Temporal lobe (tissue), 2 donors: Measurements from ENCODE around the gene TBCC.

GRCh38 chr6:42016854-42017691, 33.3 kb upstream of the TAF8 start:
- RAMPAGE, long total RNA, result no peak

DNA sequence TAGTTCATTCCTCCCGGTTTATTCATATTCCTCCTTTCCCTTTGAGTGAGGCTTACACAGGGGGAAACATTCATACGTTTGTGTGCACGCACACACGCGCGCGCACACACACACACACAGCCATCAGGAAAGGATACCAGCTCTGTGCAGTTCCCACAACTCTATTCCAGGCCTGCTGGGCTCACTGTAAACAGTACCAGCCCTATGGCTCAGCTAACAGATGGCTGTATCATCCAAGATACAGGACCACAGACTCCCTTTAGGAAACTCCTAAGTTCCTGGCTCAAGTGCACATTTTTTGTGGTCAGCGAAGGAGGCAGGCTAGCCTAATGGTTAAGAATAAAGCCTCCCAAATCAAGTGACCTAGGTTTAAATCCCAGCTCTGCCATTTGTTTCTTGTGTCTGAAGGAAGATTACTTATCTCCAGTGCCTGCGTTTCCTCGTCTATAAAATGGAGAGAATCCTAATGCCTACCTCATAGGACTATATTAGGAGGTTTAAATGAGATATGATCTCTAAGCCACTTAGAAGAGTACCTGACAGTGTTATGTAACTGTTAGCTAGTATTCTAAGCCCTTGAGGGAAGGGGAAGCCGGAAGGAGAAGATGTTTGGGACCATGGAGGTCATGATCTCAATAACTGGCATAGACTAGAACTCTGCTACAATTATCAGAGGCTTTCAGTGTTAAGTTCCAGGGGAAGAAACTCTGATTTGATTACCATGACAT, 3.6 kb upstream of the TAF8 start:
- RAMPAGE, long total RNA, result no peak

- RAMPAGE, long total RNA, result no peak
Observed at GRCh38 chr6:42099097-42099525, 43.3 kb downstream of the C6orf132 start.

GRCh38 chr6:42103935-42105255, 38.0 kb downstream of the C6orf132 start:
- RAMPAGE, long total RNA, result no peak

GRCh38 chr6:42278109-42278504, 60.4 kb upstream of the MRPS10 start:
- RAMPAGE, long total RNA, result no peak

GRCh38 chr6:42357764-42357963, 94.1 kb downstream of the TRERF1 start:
- RAMPAGE, long total RNA, result no peak

DNA sequence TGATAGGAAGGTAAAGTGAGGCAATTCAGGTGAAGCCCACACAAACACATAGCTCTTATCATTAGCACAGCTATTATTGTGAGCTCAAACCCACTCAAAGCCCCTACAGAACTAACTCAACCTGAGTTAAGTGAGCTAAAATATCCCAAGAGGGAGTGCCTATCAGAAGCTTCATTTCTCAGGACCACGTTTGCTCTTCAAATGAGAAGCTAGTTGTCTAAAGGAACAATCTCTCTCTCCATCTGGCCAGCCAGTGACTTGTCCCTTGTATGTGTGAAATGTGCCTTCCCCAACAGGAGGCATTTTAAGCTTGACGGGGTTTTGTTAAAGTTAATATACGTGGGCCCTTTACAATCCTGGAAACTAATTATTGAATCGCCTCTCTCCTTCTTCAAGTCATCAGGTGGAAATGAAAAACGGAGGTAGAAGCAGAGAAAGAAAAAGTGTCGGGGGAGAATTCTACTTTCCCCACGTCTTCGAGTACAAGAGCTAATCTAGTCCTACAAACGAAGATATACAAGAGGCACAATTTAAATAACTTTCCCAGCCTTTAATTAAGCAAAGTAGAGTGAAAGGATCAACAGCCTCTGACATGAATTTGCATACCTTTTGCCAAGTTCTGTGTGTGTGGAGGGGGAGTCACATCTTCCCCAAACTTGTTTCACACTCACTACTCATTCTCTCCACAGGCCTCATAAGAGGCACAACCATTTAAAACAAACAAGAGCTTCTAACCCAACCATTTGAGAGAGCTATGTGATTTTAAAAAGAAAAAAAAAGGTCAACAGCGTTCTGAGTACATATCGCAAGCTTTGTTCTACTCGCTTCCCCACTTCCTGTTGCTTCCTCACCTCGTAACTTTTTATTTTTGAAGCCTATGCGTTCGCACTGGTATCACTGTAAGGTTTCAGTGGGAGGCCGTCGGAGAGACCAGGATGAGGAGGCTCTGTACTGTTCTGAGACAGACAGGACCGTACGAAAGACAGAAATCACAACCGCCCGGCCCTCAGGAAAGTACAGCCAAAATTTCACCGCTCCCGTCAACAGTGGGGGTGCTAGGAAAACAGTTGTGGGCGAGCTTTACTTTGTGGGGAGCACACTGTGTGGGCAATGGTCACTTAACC, 61.7 kb downstream of the TRERF1 start:
- RAMPAGE, long total RNA, result no peak

DNA sequence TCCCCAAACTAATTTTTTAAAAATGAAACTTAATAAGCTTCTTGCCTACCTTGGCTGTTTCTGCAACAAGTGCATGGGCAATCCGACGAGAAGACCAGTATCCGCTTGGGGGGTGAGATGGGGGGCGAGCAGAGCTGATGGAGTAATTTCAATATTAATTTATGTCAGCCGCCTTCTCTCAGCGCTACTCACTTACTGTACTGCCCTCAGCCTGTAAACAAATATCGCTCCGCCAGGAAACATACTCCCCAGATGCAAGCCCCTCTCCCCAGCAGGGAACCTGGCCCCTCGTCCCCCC, 649 bp downstream of the TRERF1 start:
- RAMPAGE, long total RNA, result no peak

- RAMPAGE, long total RNA, result no peak
Observed at GRCh38 chr6:42452242-42452664, 527 bp upstream of the TRERF1 start.

- RAMPAGE, long total RNA, result no peak
Observed at GRCh38 chr6:42555813-42556025, 8.1 kb upstream of the UBR2 start.

- RAMPAGE, long total RNA, result no peak
Observed at GRCh38 chr6:42690822-42691330, 31.5 kb downstream of the PRPH2 start.

- RAMPAGE, long total RNA, result no peak
Observed at GRCh38 chr6:42727696-42728137, 5.3 kb upstream of the PRPH2 start.

GRCh38 chr6:42744364-42744864, 1.5 kb downstream of the TBCC start:
- RAMPAGE, long total RNA, result no peak

- RAMPAGE, long total RNA, result no peak
Observed at GRCh38 chr6:42744865-42745586, 877 bp downstream of the TBCC start.

DNA sequence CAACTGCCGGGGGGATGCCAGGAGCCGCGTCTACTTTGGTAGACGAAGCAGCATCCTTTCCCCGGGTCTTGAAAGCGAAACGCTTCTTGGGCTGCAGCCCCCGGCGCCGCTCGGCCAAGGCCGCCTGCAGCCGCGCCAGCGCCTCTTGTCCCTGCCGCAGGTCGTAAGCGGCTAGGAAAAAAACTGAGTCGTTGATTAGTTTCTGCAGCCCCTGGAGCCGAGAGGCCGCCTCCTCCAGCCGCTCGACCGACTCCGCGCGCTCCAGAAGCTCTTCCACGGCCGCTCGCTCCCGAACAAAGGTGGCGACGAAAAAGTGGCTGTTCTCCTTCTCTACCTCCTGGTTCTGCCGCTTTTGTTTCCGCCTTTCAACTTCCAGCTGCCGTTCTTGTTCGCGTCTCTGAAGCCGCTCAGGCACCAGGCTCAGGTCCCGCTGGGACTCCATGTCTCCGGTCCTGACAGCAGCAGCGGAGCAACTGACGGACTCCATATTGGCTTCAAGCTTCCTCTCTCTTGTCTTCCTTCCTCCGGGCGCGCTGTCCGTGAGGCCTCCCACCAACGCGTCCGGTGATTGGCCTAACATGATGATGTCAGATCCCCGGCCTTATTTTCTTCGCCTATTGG, at the start of gene TBCC:
Gene TBCC (minus strand): TSS at position 517 of the 621 bp plus-strand sequence.
- RAMPAGE, long total RNA, result start-site peak on the minus strand centred at position 504 of the sequence, 17 bp wide, 138 and 61 reads in 2 replicates

DNA sequence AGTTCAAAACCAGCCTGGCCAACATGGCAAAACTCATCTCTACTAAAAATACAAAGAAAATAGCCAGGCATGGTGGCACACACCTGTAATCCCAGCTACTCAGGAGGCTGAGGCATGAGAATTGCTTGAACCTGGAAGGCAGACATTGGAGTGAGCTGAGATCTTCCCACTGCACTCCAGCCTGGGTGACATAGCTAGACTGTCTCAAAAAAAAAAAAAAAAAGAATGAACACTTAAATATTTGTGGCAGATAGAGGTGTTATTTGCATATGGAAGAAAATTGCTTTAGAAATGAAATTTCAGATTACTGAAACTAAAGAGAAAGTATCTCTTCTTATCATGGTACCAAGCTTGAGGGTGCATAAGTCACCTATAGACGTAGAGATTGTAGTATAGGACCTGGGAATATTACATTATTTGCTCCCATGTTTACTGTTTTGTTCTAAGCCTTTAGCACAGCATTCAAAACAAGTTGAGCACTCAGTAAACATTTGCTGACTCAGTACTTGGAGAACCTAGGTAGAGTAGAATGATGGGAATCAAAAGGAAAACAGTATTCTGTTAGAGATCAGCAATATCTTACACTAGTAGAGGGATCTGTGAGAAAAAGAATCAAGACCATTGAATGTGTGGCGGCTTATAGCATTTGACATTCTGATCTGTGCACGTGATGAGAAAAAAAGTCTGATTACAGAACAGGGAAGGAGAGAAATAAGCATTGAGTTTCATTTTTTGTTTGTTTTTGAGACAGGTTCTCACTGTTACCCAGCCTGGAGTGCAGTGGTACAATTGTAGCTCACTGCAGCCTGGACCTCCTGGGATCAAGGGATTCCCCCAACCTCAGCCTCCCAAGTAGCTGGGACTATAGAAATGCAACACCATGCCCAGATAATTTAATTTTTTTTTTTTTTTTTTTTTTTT, 7.8 kb downstream of the BICRAL start:
- RAMPAGE, long total RNA, result no peak

DNA sequence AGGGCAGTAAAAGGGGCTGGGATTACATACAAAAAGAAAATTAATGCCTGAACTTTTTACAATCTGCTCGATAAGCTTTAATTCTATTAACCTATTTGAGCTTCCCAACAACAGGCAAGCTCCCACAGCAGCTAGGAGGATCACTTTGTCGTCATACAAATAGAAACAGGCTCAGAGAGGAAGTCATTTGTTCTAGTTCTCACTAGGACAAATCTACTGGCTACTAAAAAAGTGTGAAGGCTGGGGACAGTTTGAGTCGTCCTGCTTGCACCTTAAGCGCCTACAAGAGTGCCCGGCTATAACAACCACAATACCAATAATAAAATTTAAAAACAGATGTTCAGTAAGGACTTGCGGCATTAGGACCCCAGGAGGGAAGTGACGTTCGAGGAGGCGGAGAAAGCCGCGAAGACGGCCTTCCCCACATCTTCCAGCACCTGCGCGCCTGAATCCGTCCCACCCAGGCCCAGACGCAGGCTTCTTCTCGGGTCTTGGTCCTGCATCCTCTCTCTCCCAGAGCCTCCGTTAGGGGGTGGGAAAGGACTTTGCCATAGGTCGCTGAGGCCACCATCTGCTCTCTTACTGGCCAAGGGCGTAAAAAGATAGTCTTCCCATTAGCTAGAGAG, 439 bp upstream of the CNPY3 start:
- RAMPAGE, long total RNA, result start-site peak on the minus strand centred at position 510 of the sequence, 52 bp wide, 17 and 25 reads in 2 replicates

DNA sequence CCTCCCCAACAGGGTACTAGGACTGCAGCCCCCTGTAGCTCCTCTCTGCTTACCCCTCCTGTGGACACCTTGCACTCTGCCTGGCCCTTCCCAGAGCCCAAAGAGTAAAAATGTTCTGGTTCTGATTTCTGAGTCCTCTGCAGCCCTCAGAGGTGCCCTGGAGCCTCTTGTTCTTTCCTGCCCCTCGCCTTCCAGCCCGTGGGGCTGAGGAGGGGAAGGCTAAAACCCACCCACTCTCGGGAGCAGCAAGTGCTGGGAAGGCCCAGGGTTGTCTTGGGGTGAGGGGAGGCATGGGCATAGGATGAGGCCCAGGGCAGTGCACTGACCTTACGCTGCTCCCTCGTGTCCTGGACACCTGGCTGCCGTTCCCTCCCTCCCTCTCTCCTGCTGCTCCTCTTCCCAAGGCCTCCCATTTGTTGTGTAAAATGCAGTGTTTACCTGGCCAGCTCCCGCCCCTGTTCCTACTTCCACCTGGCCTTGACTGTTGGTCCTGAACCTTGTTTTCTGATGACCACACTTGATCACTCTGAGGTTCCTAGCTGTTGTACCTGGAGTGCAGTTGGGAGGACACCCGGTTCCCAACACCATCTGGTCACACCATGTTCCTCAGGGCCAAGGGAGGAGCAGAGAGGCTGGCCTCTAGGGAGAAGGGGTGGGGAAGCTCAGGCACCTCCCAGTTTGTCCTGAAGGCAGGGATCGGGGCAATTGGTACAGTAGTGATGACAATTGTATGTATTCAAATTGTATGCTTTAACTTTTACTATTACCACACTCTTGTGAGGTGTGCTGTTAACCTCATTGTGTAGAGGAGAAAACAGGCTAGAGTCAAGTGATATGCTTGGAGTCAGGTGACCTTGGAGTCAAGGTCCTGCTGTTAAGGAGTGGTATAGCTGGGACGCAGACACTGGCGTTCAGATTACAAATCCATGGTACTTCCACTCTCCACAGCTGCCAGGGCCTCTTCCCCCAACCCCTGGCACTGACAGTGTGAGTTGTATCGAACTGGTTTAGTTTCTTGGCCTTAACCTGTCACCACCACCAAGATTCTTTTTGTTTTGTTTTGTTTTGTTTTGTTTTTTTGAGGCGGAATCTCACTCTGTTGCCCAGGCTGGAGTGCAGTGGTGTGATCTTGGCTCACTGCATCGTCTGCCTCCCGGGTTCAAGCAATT, 10.2 kb downstream of the CNPY3 start:
- RAMPAGE, long total RNA, result no peak

- RAMPAGE, long total RNA, result no peak
Observed at GRCh38 chr6:43026967-43027736, 5.7 kb downstream of the RRP36 start.

DNA sequence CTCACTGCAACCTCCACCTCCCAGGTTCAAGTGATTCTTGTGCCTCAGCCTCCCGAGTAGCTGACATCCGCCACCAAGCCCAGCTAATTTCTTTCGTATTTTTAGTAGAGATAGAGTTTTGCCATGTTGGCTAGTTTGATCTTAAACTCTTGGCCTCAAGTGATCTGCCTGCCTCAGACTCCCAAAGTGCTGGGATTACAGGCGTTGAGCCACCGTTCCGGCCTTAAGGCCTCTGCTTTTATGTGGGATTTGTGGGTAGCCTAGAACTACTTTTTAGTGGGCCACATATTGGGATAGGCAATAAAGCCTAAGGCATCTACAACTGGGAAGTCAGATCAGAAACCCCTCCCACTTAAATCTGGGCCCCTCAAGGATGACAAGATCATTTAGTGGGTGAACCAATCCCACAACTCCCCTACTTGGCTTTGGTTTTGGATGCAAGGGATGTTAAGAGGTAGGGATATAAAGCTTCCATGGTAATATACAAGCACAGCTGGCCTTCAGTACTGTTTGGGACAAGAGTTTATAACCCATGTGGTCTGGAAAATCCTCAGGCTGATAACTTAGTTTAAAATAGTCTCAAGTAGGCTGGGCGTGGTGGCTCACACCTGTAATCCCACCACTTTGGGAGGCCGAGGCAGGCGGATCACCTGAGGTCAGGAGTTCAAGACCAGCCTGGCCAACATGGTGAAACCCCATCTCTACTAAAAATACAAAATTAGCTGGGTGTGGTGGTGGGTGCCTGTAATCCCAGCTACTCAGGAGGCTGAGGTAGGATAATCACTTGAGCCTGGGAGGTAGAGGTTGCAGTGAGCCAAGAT, 8.5 kb downstream of the RRP36 start:
- RAMPAGE, long total RNA, result no peak